SK-N-DZ (cell line): ENCODE measurements around a stretch of chr10.

DNA sequence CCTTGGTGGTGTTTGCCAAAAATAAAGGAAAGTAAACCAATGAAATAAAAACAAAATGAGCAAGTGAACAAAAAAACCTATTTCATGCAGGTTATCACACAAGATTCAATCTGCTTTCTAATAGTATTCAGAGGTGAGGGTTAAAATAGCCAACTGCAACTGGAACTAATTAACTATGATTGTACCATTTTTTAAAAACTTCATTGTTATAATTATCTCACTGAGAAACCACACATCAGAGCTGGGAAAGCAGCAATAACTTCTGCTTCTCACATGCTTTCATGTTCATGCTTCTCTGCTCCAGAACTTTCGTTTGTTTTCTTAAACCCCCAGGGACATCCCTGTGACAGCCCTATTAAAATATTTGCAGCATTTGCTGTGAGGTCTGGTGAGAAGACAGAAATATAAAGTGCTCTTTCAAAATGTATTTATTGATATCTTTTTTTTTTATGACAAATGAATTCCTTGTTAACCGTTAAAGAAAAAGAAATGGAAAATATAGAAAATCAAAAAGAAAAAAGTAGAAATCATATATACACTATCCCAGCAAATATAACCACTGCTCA is 389.0 kb upstream of the SORCS1 start:
RAMPAGE:
- cytosol, long total RNA = no peak
- nucleus, long total RNA = no peak

DNA sequence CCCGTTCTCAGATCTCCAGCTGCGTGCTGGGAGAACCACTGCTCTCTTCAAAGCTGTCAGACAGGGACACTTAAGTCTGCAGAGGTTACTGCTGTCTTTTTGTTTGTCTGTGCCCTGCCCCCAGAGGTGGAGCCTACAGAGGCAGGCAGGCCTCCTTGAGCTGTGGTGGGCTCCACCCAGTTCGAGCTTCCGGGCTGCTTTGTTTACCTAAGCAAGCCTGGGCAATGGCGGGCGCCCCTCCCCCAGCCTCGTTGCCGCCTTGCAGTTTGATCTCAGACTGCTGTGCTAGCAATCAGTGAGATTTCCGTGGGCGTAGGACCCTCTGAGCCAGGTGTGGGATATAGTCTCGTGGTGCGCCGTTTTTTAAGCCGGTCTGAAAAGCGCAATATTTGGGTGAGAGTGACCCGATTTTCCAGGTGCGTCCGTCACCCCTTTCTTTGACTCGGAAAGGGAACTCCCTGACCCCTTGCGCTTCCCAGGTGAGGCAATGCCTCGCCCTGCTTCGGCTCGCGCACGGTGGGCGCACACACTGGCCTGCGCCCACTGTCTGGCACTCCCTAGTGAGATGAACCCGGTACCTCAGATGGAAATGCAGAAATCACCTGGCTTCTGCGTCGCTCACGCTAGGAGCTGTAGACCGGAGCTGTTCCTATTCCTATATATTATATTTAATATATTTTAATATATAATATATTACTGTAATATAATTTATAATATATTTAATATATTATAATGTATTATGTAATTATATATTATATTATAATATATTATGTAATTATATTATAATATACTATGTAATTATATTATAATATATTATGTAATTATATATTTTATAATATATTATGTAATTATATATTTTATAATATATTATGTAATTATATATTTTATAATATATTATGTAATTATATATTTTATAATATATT is 1151.2 kb upstream of the SORCS1 start:
RAMPAGE:
- cytosol, long total RNA = no peak
- nucleus, long total RNA = no peak

DNA sequence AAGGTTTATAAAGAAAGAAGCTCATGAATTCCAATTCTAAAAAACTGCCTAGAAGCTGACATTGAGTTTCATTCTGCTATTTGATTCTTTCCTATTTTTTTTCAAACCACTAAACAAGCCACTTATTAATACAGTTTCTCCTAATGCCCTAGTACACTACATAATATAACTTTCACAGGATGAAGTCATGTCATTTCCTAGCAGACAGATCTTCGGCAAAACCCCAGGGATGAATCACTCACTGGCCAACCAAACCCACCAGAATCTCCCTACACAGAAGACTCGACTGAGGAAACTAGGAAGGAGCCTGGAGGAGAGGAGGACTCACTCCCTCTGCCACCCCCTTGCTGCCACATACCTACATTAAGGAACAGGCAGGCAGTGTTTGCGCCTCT is 33.5 kb downstream of the XPNPEP1 start:
RAMPAGE:
- cytosol, long total RNA = no peak
- nucleus, long total RNA = no peak

GRCh38 chr10:109902611-109903873 is 20.3 kb downstream of the XPNPEP1 start:
RAMPAGE:
- cytosol, long total RNA = no peak
- nucleus, long total RNA = no peak

GRCh38 chr10:109982023-109982591 is 25.7 kb upstream of the ADD3 start:
RAMPAGE:
- cytosol, long total RNA = no peak
- nucleus, long total RNA = no peak

DNA sequence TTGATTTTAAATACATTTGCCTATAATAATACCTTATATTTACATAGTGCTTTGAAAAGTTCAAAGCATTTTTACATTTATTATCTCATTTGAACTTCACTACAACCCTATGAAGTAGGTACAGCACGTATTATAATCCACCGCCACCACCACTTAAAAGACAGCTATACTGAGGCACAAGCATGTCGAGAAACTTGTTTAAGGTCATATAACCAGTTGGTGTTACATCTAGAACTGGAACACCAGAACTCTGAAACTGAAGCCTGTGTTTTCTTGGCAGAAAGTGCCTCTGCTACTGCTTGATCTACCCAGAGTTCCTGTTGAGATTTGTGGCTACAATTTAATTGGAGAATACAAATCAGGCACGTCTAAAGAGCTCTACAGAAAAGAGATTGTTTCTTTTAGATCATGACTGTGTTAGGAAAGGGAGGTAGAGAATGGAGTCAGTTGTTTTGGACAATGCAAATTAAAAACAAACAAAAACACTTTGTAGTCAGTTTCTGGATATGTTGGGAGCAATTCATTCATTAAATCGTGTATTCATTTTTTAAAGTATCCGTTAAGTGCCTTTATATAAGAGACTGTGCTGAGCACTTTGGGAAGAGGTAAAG is 4.2 kb upstream of the ADD3 start:
RAMPAGE:
- cytosol, long total RNA = no peak
- nucleus, long total RNA = no peak

RAMPAGE:
- cytosol, long total RNA = no peak
- nucleus, long total RNA = no peak
Observed at GRCh38 chr10:110009907-110010560, 2.2 kb downstream of the ADD3 start.

DNA sequence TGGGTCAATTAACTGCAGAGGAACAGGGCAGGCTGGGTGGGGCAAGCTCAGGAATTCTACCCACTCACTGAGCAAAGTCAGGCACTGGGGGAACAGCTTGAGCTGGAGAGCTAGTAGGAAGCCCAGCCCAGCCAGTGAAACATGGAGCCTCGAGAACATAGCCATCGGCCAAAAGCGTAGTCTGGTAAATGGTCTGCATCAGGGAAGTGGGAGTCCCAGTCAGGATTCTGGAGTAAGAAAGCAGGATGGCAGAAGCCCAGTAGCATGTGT is 65.6 kb upstream of the MXI1 start:
RAMPAGE:
- cytosol, long total RNA = no peak
- nucleus, long total RNA = no peak

DNA sequence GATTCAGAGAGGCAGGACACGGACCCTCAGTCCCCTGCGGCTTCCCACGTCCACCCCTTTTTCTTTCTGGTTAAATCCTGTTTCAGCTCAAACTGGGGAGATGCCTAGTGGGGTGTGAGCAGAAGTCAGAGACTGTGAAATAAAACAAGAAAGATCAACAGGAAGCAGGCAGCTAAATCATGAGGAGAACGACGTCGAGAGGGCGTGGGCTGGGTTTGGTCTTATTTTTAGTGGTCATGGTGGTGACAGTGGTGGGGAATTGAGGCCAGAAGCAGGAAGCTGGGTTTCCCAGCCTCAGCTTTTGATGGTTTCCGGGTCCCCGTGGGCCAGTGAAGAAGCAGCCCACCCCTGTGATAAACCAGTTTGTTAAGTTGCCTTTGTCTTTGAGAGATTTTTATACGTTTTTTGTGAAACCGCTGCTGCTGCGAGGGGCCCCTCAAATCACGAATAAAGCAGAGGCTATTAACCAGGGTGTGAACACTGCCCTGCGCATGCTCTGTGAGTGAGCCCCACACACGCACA is 50.5 kb upstream of the MXI1 start:
RAMPAGE:
- cytosol, long total RNA = no peak
- nucleus, long total RNA = no peak

DNA sequence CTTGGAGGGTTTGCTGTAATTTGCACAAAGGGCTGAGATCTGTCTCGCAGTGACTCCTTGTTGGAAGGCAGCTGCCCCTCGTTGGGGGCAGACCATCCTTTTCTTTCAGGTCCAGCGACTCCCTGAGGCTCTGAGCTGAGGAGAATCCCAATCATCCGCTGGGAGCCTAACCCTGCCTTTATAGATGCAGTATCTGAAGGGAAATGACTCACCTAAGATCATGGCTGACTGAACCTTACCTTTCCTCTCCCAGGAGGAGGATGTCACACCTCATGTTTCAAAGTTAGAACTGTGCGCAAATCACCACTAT is 36.4 kb upstream of the MXI1 start:
RAMPAGE:
- cytosol, long total RNA = no peak
- nucleus, long total RNA = no peak

DNA sequence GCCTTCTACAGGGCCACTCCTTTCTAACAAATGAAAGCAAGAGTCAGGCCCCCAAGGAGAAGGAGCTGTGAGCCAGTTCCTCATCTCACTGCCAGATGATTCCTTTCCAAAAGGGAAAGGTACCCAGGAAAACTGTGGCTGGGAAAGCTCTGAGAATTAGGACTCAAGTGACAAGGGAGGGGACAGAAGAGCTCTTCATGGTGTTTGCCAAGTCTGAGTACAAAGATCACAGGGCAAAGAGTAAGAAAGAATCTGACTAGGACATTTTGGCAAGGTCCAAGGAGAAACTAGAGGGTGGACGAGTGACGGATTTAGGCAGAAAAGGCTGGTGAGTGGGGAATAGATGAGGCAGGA is 3.4 kb upstream of the MXI1 start:
RAMPAGE:
- cytosol, long total RNA = no peak
- nucleus, long total RNA = no peak

DNA sequence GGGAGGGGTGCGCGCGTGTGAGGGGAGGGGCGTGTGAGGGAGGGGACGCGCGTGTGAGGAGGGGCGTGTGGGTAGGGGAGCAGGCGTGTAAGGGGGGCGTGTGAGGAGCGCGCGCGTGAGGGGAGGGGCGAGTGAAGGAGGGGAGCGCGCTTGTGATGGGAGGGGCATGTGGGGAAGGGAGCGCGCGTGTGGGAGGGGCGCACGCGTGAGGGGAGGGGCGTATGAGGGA is 19.1 kb downstream of the MXI1 start:
RAMPAGE:
- cytosol, long total RNA = no peak
- nucleus, long total RNA = no peak

RAMPAGE:
- cytosol, long total RNA = no peak
- nucleus, long total RNA = no peak
Observed at GRCh38 chr10:110226785-110226919, 19.2 kb downstream of the MXI1 start.

DNA sequence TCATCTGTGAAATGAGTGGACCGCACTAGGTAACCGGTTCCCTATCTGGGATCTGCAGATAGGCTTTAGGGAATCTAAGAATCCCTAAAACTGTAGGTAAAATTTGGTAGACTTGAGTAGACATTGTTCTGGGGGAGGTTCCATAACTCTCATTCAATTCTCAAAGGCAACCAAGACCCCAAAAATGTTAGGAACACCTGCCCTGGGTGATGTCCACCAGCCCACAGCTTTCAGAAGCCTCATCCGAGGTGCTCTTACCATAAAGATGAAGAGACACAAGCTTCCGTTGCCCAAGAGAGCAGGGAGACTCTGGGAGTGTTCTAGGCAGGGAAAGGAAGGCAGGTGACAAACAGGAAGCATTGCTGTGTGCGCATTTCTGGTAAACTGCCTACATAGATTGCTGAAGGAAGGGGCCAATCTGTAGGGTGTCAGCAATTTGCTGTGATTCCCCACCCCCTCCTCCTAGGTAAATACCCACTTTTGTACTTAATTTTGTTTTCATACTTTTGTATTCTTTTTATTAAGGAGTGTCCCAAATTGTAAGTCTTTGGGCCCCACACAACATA is 51.2 kb upstream of the SMNDC1 start:
RAMPAGE:
- cytosol, long total RNA = no peak
- nucleus, long total RNA = no peak

DNA sequence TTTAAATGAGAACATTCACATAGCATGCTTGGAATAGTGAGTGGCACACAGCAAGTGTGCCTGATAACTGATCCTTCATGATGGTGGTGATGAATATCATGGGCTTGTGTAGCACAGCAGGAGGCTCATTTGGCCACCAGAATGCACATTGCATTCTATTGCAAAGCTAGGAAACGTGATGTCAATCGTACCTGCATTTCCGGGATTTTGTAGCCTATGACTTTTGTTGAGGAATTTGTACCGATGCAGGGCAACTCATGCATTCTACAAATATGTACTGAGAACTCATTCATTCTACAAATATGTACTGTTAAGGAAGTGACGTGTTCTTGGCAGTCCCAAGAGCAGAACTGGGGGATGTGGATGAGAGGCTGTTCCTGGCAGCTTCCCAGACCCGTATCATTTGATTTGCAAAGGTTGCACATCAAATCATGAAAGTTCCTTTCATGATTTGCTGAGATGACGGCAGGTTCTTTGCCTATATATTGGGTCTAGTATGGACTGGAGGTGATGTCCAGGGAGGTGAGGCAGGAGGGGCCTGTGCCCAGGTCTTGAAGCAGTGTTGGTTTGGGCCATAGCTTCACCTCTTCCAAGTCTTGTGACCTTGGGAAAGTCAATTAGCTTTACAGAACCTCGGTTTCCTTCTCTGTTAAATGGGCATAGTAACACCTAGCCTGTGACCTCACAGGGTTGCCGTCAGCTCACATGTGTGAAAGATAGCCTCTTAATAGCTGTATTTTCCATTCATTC is 94.7 kb upstream of the SMNDC1 start:
RAMPAGE:
- cytosol, long total RNA = no peak
- nucleus, long total RNA = no peak

GRCh38 chr10:110410273-110410894 is 87.3 kb upstream of the DUSP5 start:
RAMPAGE:
- cytosol, long total RNA = no peak
- nucleus, long total RNA = no peak

DNA sequence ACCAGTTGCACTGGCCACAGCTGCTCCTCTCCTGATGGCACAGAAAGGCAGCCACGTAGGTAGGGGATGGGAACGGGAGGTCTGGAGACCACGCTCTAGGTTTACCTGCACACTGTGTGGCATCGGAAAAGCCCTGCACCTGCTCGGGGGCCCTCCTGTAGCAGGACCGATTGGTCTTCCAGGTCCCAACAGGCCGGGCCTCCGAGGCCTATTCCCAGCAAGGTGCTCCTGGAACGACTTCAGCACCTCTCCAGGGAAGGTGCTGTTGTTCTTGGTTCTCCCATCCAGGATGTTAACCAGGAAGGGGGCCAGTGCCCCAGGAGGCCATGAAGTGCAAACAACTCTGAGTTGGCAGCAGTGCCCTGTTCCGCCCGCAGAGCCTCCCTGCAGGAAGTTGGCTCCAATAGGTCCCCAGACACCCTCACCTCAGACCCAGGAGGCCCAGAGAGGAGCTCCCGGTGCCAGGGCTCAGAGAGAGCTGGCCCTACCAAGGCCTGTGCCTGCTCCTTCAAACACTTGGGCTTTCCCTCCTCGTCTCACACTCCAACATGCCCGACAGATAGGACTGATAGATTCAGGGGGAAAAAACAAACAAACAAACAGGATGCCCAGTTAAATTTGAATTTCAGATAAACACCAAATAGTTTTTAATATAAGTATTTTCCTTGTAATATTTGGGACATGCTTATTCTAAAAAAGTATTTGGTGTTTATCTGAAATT is 63.9 kb upstream of the DUSP5 start:
RAMPAGE:
- cytosol, long total RNA = no peak
- nucleus, long total RNA = no peak

GRCh38 chr10:110499047-110499982 is 1.6 kb downstream of the DUSP5 start:
RAMPAGE:
- cytosol, long total RNA = no peak
- nucleus, long total RNA = no peak

DNA sequence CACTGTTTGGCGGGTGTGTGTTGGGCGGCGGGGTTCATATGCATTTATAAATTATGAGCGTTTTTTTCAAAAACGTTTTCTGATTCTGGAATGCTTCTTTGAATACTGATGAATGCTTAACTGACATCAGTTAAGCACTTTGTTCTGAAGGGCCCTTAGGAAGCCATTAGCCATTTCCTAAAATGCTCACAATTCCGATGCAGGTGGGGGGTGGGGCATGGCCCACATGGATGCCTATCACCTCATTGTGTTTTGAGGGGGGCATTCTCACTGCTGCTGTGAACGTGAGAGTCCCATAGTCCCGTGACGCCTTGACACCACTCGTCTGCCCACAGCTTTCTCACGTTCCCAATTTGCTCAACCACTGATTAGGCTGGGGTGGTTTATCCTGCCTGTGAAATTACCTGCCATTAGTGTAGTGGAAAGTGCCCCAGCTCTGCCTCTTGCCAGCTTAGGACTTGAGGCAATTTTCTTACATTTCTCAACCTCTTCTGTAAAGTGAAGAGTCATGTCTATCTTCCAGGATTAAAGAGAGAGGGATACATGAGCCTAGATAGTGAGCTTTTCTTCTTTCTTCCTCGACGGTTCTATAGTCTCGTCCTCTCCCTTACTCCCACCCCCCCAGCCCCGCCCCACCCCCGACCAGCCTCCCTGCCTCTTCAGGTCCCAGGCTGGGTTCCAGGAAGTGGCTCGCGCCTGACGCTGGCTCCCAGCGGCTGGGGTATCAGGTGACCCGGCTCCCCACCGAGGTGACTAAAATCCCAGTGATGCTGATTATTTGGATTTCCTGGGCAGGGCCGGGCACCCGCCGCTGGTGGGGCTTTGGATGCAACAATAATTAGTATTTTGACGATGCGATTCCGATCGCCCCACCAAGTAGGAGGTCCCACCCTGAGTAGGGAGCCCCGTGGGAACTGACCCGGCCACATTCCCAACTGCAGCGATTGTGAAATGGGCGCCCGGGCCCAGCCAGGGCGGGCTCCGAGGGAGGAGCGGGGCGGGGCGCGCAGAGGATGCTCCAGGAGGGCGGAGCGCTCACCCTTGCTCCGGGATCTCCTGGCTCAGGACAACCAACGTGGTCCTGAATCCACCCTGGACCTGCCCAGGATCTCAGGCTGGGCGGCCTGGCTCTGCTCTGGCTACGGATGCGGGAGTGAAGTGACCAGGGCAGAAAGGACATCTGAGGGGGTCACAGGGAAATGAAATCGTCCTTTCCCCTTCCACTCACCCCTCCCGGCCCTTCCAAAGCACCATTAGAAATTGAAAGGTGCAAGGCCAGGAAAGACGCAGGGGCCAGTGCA is 32.2 kb downstream of the DUSP5 start:
RAMPAGE:
- cytosol, long total RNA = no peak
- nucleus, long total RNA = no peak

DNA sequence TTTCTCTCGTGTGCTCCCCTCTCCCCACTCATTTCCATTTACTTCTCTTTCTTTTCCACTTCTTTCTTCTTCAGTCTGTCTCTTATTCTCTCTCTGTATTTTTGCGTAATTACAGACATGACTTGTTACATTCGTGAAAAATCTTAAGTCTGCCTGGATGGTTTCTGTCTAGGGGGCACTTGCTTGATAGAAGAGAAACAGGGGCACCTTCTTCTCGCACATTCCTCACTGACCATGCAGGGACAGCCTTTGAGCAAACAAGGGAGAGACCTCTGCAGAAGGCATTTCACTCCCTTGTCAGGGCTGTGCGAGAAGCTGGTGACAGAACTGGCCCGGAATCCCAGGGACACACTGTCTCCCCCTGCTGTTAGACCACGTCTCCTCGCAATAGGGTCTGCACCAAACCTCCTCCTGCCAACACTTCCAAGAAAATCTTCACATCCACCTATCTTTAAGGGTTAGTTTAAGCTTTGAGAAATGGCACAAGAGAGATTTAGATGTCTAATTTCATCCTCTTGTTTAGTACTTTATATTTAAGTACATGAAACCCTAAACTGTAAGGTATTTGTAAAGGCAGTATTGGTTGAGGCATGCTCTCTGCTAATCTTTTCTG is 36.8 kb downstream of the RBM20 start:
RAMPAGE:
- cytosol, long total RNA = no peak
- nucleus, long total RNA = no peak